ENCODE measurements around the genes POTED and LIPI.

DNA sequence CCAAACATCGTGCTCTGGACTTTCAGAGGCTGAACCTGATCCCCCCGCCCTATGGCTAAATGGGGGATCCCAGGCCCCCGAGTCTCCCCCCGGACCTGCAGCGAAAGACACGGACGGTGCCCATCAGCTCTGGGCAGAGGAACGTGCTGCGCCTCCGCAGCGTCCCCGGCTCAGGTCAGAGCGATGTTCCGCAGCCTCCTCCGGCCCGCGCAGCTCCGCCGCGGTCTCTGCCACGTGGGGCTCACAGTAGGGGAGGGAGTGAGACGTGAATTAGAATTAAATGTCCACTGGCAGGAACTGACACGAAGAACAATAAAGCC is 4053.1 kb upstream of the TPTE start:
- RRBS = no CpG with 5 or more reads among the region's 23 CpGs

DNA sequence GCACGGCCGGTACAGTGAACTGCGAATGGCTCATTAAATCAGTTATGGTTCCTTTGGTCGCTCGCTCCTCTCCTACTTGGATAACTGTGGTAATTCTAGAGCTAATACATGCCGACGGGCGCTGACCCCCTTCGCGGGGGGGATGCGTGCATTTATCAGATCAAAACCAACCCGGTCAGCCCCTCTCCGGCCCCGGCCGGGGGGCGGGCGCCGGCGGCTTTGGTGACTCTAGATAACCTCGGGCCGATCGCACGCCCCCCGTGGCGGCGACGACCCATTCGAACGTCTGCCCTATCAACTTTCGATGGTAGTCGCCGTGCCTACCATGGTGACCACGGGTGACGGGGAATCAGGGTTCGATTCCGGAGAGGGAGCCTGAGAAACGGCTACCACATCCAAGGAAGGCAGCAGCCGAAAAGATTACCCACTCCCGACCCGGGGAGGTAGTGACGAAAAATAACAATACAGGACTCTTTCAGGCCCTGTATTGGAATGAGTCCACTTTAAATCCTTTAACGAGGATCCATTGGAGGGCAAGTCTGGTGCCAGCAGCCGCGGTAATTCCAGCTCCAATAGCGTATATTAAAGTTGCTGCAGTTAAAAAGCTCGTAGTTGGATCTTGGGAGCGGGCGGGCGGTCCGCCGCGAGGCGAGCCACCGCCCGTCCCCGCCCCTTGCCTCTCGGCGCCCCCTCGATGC is 2267.3 kb upstream of the TPTE start:
- RRBS = no CpG with 5 or more reads among the region's 59 CpGs

DNA sequence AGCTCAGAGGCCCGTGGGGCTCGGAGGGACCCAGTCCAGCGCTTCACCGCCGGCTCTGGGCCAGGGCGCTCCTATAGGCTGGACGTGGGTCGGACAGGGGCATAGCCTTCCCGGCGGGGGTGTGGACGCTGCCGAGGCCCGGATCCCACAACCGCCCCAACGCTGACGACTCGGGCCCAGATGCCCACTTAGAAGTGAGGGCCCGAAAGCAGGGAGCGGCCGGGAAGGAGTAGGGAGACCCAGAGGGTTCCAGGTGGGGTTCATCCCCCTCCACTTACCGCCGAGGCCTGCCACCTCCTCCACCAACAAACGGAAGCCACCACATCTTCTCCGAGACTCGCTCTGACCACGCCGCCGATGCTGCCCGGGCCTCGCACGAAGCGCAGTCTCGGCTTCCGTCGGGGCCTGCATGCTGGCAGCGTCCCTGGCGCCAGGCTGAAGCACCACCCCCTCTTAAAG is 179.0 kb upstream of the TPTE start:
- RRBS = no CpG with 5 or more reads among the region's 37 CpGs

GRCh38 chr21:13609662-13610020 is at the start of gene POTED:
Gene POTED, plus strand, starts transcription at chr21:13609777.
- RRBS = no CpG with 5 or more reads among the region's 37 CpGs

- RRBS = no CpG with 5 or more reads among the region's 2 CpGs
Observed at GRCh38 chr21:14210672-14211240, at the start of gene LIPI. Gene LIPI, minus strand, starts transcription at chr21:14210955.

DNA sequence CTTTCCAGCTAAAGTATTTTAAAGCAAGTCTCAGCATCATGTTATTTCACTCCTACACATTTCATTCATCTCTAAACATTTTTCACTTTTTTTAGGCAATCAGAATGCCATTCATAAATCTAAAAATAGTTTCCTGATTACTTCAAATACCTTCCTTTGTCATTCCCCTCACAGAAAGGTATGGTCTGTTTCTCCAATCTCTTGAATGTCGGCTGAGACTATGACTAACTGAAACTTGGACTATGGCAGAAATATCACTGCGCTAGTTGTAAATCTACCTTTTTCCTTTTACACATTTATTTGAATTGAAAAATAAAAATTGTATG is 116.5 kb upstream of the SAMSN1 start:
- RRBS = no CpG with 5 or more reads among the region's 2 CpGs

GRCh38 chr21:14676057-14676599 is 130.0 kb upstream of the SAMSN1 start:
- RRBS = no CpG with 5 or more reads among the region's 2 CpGs

DNA sequence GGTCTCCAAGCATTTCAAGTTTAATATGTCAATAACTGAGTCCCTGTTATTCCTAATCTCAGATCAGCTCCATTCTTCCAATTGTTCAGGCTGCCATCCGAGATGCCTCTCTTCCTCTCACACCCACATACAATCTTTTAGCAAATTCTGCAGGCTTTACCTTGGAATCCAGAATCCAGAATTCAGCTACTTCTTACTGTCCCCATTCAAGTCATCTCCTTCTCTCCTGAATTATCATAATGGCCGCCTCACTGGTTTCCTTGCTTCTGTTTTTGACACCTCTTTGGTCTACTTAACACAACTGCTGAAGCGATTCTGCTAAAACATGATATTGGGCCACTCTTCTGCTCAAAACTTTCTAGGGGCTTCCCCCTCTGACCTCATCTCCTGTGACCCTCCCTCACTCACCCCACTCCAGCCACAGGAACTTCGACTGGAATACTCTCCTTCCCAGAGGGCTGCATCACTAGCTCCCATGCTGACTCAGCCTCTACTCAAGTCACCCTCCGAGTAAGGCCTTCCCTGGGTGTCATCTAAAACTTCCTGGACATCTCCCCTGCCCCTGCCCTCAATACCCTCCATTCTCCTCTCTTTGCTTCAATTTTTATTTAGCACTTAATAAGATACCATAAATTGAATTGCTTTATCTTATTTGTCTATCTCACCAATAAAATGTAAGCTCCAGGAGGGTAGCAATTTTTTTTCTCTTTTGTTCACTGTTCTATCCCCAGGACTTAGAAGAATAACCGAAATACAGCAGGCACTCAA is 35.7 kb downstream of the NRIP1 start:
- RRBS = no CpG with 5 or more reads among the region's 6 CpGs

GRCh38 chr21:15059038-15059839 is 5.6 kb downstream of the NRIP1 start:
- RRBS = no CpG with 5 or more reads among the region's 2 CpGs

GRCh38 chr21:15777615-15778151 is 47.9 kb downstream of the USP25 start:
- RRBS = no CpG with 5 or more reads among the region's 1 CpG

DNA sequence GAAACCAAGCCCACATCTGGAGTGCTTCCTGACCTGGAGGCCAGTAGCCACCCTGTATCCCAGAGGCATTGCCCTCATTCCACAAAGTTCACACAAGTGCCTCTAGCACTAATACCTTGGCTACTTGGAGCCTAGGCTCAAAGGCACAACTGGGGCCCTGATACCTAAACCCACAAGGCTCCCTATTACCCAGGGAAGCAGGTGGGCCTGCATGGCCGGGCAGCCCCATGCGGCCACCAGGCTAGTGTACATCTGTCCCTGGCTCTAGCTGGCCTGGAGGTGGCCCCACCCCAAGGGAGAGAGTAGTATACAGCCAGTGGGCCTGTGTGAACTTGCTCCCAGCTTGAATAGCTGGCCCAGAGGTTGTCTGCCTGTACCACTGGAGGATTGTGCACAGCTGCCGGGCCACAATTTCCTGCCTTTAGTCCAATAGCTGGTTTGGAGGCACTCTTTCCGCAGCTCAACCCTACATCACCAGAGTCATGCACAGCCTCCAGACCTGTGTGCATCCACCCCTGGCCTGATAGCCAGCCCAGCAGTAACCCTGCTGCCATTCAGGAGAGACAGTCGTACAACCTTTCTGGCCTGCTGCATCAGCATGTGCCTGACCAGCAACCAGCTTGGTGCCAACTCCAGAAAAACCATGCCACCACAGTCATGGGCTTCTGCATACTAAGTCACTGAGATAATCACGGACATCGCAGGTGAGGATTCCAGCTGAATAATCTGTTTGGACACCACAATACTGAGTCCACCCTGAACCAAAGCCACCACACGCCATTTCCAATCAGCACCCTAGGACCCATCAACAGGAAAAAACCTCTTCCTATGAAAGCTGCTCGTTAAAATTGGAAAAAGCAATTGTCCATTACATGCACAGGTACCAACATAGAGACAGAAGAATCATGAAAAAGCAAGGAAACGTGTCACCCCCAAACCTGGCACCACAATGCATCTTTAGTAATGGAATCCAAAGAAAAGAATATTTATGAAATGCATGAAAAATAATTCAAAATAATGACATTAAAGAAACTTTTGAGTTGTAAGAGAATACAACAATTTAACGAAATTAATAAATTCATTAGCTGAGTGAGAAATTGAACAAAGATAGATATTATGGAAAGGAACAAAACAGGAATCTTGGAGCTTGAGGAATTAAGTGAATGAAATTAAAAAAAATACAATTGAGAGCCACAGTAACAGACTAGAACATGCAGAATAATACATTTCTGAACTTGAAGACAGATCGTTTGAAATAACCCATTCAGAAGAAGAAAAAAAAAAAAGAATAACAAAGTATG is 52.6 kb downstream of the USP25 start:
- RRBS = no CpG with 5 or more reads among the region's 12 CpGs

GRCh38 chr21:16196033-16196464 is 466.3 kb downstream of the USP25 start:
- RRBS = no CpG with 5 or more reads among the region's 2 CpGs

DNA sequence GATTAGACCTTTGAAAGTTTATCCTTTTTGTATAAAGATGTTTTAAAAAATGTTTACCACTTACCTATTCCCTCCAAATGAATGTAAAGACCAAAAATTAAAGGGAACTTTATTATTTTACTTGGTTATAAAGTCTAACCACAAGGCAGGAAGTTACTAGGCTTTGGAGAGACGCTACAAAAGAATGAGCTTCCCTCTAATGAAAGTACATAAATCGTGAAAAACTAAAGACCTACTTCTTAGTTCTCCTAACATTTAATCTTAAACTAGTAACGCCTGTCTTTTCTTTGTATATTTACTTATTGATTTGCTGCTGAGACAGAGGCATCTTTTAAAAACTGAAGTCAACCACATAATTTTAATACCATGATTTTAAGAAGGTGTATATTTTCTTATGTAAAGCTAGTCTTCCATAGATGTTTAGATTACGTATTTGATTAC is 466.7 kb downstream of the USP25 start:
- RRBS = no CpG with 5 or more reads among the region's 4 CpGs

GRCh38 chr21:16302783-16303255 is 573.0 kb downstream of the USP25 start:
- RRBS = no CpG with 5 or more reads among the region's 4 CpGs

- RRBS = no CpG with 5 or more reads among the region's 7 CpGs
Observed at GRCh38 chr21:16305591-16306263, 575.9 kb downstream of the USP25 start.

DNA sequence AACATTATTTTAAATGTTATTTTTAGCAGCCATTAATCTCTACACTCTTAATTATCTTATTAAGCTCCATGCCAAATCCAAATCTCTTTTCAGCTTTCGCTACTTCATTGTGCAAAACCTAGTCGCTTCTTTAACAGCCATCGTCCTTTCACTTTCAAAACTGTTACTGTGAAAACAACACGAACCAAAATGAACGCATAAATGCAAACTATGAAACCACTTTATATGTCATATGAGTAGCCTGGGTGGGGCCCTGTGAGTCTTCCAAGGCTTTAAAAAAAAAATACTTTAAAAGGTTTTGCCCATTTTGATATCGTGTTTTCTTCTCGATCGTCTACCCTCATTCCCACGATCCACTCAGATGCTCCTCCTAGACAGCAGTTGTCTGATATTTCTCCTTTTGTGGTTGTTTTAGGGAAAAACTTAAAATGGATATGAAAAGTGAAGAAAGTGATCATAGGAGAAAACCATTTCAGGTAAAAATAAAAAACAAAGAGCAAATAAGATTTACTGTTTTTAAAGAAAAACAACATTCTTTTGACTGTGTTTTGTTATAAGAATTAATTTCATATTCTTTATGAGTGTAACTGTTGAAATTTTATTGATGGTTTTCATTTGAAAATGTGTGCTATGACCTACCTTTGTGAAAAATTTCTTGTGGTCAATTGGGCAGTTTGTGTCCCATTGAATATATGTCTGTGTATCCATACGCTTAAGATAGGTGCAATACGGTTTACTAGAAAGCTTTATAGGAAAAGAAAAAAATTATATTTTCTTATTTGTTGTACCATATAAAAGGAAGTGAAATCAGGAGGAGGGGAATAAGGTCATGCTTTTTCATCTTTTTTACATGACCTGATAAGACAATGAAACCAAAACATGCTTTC is 807.4 kb downstream of the USP25 start:
- RRBS = no CpG with 5 or more reads among the region's 11 CpGs

- RRBS = no CpG with 5 or more reads among the region's 5 CpGs
Observed at GRCh38 chr21:16589996-16590487, 860.3 kb downstream of the USP25 start.

- RRBS = no CpG with 5 or more reads among the region's 6 CpGs
Observed at GRCh38 chr21:17139560-17140024, 373.3 kb upstream of the CXADR start.

- RRBS = no CpG with 5 or more reads among the region's 5 CpGs
Observed at GRCh38 chr21:17455331-17455756, 57.5 kb upstream of the CXADR start.

Measured in skeletal muscle cell (primary cell).